Gastrocnemius medialis (tissue), 3 donors: ENCODE results near the gene TPRA1.

GRCh38 chr3:126599155-126599623, 40.5 kb upstream of the C3orf22 start:
- PRO-cap: no peak
- RAMPAGE, long total RNA, 3 experiments: no peak in any of the 3 experiments

DNA sequence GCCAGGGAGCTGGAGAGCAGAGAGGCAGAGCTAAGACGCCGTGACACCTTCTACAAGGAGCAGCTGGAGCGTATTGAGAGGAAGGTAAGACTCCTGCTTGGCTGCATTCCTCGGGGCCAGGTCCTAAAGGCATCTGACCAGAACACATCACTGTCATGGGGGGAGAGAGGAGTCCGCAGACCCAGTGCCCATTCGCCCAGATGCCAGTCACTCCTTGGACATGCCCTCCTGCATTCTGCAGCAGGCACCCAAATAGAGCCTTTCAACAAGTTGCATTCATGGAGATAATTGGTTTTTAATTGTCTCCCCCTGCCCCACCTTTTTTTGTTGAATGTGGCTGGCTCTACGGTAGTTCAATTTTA, 130.3 kb upstream of the PLXNA1 start:
- PRO-cap: no peak
- RAMPAGE, long total RNA, 3 experiments: no peak in any of the 3 experiments

- PRO-cap: no peak
- RAMPAGE, long total RNA, 3 experiments: no peak in any of the 3 experiments
Measured at GRCh38 chr3:126858726-126859113, 124.2 kb upstream of the PLXNA1 start.

DNA sequence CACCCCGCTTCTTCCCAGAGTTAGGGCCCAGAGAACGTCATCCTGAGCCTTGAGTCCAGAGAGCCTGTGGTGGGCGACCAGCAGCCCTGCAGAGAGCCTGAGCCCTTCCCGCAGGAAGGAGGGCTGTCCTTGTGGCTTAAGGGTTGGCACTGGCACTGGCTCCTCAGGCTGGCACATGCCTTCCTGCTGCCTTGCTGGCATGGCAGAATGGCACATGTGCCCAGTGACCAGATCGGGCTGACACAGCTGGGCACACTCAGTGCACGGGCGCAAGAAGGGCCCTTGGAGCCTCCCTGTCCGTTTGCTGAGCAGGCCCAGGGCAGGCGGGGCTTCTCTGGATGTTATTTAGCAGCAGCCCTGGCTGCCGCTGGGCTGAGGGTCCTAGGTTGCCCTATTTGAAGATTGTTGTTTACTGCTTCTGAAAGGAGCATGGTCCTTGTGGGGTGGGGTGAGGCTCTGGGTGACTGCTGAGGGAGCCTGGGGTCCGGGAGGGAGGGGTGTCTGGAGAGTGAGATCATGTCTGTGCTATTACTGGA, 50.3 kb upstream of the PLXNA1 start:
- PRO-cap: no peak
- RAMPAGE, long total RNA, 3 experiments: no peak in any of the 3 experiments

DNA sequence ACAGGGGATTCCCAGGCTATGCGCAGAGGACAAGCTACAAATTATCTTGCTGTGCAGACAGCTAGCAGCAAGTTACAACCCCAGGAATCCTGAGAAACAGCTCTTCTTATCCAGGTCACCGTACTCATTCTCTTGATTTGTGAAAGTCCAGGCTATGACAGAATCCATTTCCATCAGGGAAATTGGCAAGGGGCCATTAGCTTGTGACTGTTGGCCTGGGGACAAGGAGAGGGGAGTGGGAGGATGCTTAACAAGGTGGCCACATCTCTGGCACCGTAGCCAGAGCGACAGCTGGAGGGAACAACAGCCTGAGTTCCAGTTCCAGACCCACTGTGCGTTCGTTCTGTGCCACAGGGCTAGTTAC, 45.0 kb upstream of the PLXNA1 start:
- PRO-cap: no peak
- RAMPAGE, long total RNA, 3 experiments: no peak in any of the 3 experiments

DNA sequence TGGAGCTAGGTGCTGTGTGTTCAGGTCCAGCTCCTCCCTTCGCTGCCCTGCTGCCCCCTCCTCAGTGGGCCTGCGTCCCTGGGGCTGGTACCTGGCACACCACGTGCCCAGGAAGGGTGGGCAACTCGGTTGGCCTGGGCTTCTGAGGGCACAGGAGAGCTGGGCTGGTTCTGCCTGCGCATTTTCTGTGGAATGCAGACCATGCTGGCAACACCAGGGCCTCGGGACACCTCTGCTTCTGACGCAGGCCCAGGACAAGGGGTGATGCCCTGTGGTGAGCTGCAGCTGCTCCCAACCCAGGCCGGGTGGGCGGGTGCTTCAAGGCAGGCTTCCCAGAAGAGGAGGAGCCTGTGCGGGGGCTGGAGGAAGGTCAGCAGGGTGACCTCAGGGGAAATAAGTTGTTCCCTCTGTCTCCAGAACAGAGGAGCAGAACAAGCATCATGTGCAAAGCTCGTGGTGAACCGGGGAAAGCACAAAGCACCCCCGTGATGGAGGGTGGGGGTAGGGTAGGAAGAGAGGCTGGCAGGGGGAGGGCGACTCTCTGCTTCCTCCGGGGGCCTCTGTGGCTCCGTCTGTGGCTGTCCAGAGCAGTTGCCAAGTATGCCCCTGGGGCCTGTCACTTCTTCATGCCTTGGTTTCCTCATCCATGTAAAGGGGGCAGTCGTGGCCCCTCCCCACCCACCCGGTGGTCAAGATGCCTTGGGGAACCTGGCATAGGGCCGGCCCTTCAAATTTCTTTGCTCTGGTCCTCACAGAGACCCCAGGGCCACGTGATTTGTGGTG, 10.9 kb upstream of the PLXNA1 start:
- PRO-cap: no peak
- RAMPAGE, long total RNA, 3 experiments: no peak in any of the 3 experiments

- PRO-cap: no peak
- RAMPAGE, long total RNA, 3 experiments: no peak in any of the 3 experiments
Measured at GRCh38 chr3:127304466-127304818, 16.6 kb upstream of the PRR20G start.

- PRO-cap: unidirectional peak, minus-strand start at chr3:127590503; bidirectional peak, plus-strand start at chr3:127590888, minus-strand start at chr3:127590684
- RAMPAGE, long total RNA, 3 experiments: no peak in any of the 3 experiments
Measured at GRCh38 chr3:127590384-127591443, at the start of gene TPRA1. TPRA1 (minus strand) TSS chr3:127590733.

DNA sequence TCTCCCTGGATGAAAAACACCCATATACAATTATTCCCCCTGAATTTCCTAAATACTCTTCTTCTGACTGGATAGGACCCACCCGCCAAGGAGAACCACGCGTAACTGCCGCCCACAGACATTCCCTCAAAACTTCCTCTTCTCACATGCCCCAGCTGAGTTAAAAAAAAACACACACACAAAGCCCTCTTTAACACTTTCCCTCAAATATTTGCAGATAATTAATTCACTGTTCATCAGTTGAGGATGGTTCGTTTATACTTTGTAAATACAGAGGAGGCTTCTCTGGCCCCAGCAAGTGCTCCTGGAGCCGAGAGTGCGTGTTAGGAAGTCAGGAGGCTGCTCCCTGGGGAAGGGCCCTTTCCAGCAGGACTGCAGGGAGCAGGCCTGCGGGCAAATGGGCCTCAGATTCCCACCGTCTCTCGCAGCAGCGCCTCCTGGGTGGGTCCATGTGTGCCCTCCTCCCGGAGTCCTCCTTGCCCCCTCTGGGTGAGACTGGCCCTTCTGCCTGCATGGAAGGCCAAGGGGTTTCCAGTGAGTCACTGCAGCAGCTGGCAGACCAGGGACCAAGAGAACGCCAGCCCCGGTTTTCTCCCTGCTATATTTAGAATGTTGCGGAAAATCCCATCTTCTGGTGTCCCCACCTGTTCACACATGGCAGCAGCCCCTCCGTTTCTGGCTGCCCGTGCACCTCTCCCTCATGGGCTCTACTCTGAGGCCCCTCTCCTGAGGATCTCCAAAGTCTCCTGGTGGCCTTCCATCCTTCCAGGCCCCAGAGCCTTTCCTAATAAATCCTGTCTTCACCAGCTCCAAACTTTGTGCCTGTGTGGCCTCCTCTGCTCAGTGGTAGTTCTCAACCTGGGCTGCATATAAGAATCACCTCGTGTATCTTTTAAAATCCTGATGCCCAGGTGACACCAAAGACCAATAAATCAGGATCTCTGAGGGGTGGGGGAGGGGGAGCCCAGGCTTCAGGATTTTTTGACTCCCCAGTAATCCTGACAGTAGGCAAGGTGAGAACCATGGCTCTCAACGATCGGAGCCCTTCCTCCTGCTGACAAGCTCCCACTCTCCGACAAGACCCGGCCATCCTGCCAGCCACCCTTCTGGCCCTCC, 46.5 kb downstream of the MGLL start:
- PRO-cap: no peak
- RAMPAGE, long total RNA, 3 experiments: no peak in any of the 3 experiments

DNA sequence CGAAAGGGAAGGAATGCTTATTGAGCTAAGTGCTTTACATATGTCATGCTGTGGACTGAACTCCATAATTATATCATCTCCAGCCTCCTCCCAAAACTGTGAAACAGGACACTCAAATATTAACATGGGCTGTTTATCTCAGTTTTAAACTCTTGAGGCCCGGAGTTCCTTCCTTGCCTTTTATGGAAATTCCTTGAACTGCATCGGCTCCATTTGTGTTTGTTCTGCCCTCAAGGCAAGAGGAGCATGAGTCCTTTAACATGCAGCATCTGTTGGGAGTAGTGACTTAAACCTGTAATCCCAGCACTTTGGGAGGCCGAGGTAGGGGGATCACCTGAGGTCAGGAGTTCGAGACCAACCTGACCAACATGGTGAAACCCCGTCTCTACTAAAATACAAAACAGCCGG, 30.8 kb downstream of the MGLL start:
- PRO-cap: no peak
- RAMPAGE, long total RNA, 3 experiments: no peak in any of the 3 experiments

- PRO-cap: no peak
- RAMPAGE, long total RNA, 3 experiments: no peak in any of the 3 experiments
Measured at GRCh38 chr3:127847983-127848539, 25.7 kb upstream of the MGLL start.

GRCh38 chr3:128050446-128051095, 1.7 kb upstream of the SEC61A1 start:
- PRO-cap: no peak
- RAMPAGE, long total RNA, 3 experiments: no peak in any of the 3 experiments

DNA sequence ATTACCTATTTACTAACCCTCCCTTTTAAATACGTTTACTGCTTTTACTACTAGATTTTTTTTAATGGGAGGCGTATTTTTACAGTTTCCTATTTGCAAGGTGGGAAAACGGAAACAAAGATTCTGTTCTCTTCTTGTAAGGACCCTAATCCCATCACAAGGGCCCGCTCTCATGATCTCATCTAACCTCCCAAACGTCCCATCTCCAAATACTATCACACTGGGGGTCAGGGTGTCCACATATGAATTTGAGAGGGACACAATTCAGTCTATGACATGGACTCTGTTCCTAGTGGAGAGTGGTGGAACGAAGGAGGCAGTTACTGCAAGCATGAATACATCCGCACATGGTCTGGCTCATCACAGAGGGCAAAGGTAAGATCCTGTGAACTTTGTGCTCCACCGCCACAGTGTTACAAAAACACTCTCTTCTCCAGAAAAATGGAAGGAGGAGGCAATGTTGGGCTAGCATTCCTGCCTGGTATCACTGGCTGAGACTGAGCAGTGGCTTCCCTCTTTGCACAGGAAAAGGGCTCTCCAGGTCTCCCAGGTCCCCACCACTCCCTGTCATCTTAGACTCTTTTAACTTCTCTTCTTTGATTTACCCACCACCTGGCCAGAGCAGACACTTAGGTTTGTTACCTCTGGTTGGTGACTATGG, 1.6 kb upstream of the EEFSEC start:
- PRO-cap: no peak
- RAMPAGE, long total RNA, 3 experiments: no peak in any of the 3 experiments

DNA sequence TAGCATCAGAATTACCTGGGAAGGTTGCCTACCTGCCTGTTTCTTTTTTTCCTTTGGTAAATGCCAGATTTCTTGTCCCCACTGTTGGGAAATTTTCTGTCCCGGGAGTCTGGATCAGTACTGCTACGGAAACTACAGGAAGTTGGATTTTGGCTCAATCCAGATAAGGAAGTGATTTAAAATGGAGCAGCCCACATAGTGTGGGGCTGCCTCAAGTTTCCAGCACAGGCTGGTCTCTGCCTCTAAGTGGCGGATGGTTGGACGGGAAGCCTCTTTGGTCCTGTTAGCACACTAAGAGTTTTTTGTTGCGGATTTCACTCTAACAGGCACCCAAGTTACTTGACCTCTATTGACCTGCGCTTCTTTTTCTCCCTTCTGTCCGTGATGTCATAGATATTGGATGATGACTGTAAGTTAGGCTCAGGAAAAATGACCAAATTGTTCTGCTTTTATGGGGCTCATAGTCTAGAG, 54.7 kb downstream of the EEFSEC start:
- PRO-cap: no peak
- RAMPAGE, long total RNA, 3 experiments: no peak in any of the 3 experiments

- PRO-cap: no peak
- RAMPAGE, long total RNA, 3 experiments: no peak in any of the 3 experiments
Measured at GRCh38 chr3:128316263-128316556, 150.5 kb downstream of the DNAJB8 start.

DNA sequence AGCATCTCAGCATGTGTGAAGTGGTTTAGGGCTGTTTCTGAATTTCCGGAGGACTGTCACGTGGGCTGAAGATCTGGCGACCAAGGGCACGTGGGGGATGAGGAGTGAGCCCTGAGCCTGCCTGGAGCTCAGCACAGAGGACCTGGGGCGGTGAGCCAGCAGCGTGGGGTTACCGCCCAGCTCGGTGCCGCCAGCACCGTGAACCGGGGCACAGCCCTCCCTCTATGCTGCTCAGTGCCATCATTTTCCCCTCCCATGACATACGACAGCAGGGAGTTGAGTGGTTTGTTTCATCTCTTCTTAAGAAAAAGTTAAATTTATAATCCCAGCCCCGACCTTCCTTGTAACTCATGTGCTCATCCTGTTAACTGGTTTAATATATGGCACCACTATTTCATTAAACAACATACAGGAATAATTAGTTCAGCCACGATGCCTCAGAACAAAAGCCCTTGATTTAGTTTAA, 150.1 kb downstream of the DNAJB8 start:
- PRO-cap: no peak
- RAMPAGE, long total RNA, 3 experiments: no peak in any of the 3 experiments

DNA sequence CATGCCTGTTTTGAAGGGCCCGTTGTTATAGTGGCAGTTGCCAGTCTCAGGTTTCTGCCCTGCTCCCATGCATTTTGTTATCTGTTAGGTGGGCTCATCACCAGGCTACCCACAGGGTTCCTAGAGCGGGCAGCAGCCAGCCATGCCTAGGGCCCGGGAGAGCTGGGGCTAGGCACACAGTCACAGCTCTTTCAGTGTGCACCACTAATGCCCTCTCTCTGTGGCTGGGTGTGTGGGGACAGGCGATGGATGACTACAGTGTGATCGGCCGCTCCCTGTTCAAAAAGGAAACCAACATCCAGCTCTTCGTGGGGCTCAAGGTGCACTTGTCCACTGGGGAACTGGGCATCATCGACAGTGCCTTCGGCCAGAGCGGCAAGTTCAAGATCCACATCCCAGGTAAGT, 108.7 kb downstream of the DNAJB8 start:
- PRO-cap: no peak
- RAMPAGE, long total RNA, 3 experiments: no peak in any of the 3 experiments

GRCh38 chr3:128415822-128416835, 50.6 kb downstream of the DNAJB8 start:
- PRO-cap: no peak
- RAMPAGE, long total RNA, 3 experiments: no peak in any of the 3 experiments

DNA sequence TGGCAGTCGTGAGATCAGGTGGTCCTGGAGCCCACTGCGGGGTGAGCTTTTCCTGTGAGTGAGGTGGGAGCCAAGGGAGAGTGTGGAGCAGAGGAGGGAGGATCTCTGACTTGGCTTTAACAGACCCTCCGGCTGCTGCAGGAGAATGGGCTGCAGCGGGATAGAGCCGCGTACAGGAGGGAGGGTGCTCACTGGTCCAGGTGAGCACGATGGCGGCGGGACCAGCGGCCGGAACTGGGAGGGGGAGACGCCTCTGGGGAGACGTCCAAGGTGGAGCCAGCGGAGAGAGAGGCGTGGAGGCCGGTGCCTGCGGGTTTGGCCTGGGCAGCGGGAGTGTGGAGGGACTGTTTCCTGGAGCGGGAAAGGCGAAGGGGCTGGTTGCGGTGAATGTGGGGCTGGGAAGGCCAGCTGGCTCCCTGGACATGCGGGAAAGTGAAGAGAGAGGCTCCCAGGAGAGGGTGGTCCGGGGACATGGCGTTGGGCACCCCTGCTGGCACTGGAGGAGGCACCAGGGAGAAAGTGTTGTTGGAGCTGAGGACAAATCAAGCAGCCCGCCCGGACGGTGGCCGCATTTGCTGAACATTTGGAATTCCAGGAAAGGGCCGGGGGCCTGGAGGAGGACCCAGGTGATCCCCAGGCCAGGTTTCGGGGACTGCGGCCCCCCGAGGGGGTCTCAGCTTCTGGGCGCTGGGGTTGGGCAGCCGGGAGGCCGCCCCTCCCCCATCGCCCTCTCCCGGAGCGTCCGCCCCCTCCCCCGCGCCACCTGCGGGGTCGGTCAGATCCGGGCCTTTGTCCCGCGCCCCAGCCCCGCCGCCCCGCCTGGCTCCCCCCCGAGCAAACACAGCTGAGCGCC, 34.3 kb downstream of the DNAJB8 start:
- PRO-cap: no peak
- RAMPAGE, long total RNA, 3 experiments: no peak in any of the 3 experiments

- PRO-cap: no peak
- RAMPAGE, long total RNA, 3 experiments: no peak in any of the 3 experiments
Measured at GRCh38 chr3:128457999-128458534, 8.6 kb downstream of the DNAJB8 start.